ENCODE data around the genes IRX3, GNAO1 and NUDT21.

DNA sequence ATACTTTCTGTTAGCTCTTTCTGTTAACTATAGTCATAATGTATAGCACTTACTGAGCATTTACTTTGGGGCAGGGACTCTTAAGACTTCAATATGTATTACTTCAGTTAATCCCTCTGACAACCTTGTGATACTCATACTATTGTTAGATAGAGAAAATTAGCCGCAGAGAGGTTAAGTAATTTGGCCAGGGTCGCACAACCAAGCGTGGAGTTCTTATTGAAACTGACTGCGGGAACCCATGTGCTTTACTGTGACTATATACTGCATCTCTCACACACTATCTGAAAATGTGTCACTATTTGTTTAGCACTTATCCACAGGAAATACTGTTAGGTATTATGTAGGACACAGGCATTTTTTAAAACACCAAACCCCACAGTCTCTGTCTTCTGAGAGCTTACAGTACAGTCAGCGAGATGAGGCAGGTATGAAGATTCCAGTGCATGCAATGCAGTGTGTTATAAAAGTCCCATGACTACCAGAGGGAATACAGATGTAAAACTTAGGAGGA lies 11.2 kb downstream of the RBL2 start:
- PRO-cap, result no peak
- RAMPAGE, long total RNA, 4 experiments, result no peak in any of the 4 experiments

- PRO-cap, result no peak
- RAMPAGE, long total RNA, 4 experiments, result no peak in any of the 4 experiments
Measured at GRCh38 chr16:53822907-53823583, 119.1 kb downstream of the FTO start.

- PRO-cap, result no peak
- RAMPAGE, long total RNA, 4 experiments, result no peak in any of the 4 experiments
Measured at GRCh38 chr16:54063209-54064046, 223.2 kb downstream of the IRX3 start.

DNA sequence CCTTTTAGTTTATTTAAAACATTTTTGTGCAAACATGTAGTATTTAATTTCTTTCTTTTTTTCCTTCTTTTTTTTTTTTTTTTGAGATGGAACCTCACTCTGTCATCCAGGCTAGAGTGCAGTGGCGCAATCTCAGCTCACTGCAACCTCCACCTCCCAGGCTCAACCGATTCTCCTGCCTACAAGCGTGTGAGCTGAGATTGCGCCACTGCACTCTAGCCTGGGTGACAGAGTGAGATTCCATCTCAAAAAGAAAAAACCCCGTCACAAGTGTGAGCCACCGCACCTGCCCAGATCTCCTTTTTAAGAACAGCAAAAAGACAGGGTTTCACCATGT lies 161.5 kb downstream of the IRX3 start:
- PRO-cap, result no peak
- RAMPAGE, long total RNA, 4 experiments, result no peak in any of the 4 experiments

DNA sequence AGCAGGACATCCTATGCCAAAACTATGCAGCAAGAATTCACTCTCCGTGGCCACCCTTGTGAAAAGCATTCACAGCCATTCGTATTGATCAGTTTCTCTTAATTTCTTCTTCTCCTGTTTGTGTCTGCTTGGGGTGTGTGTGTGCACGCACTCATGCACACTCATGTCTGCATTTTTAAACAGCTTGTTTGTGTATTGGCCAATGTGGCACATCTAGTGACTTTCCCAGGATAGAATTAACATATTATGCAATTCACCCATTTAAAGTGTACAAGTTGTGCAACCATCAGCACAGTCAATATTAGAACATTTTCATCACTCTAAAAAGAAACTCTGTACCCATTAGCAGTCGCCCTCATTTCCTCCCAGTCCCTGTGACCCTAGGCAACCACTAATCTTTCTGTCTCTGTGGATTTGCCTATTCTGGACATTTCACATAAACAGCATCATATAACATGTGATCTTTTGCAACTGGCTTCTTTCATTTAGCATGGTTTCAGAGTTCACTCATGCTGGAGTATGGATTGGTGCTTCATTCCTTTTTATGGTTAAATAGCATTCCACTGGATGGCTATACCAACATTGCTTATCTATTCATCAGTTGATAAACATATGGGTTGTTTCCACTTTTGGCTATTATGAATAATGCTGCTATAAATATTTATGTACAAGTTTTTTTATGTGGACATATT lies 20.1 kb downstream of the IRX3 start:
- PRO-cap, result no peak
- RAMPAGE, long total RNA, 4 experiments, result no peak in any of the 4 experiments

DNA sequence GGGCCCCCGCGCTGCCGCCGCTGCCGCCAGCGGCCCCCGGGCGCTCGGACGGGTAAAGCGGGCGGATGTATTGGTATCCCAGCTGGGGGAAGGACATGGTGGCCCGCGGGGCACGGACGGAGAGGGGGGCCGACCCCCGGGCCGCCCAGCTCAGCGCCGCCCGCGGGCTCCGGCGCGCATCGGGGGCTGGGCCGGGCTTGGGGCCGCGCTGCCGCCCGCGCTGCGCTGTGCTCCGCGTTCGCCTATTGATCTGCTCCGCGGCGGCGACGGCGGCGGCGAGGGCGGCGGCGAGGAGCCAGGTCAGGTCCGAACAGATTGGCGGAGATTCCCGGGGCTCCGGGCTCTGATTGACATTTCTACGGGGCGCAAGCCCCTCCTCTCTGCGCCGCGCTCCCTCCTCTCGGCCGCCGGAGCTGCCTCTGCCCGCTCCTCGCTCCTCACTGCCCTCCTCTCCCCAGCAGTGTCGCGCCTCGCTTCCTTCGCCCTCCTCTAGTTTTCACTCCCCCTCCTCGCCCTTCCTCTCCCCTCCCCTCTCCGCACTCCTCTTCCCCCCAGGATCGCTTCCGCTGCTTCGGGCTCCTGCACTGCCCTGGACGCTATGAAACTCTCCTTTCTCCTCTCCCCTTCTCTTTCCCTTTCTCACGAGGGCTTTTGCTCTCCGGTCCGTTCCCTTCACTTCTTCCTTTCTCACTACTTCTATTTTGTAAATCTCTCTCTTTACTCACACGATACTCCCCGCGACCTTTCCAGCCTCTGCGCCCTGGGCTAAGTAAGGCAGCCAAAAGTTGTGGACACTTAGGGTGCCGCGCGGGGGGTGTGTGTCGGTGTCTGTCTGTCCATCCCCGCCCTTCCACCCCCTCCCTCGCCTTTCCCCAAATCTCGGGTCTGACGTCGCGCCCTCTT lies at the start of gene IRX3:
Gene IRX3 (minus strand): TSS at position 834 of the 903 bp plus-strand sequence.
- PRO-cap, result bidirectional peak, plus-strand start at position 440 of the sequence, minus-strand start at position 462 of the sequence; bidirectional peak, plus-strand start outside the sequence, minus-strand start at position 692 of the sequence
- RAMPAGE, long total RNA, 4 experiments, result start-site peak on the plus strand in 1 of 4 experiments, centred at position 22 of the sequence, 12 reads per replicate; start-site peak on the minus strand in 4 of 4 experiments, centred at positions 732 to 838 of the sequence, 302 to 2,482 reads per replicate

- PRO-cap, result no peak
- RAMPAGE, long total RNA, 4 experiments, result no peak in any of the 4 experiments
Measured at GRCh38 chr16:54360910-54361168, 74.3 kb upstream of the IRX3 start.

GRCh38 chr16:54431311-54431723 lies 144.7 kb upstream of the IRX3 start:
- PRO-cap, result no peak
- RAMPAGE, long total RNA, 4 experiments, result no peak in any of the 4 experiments

DNA sequence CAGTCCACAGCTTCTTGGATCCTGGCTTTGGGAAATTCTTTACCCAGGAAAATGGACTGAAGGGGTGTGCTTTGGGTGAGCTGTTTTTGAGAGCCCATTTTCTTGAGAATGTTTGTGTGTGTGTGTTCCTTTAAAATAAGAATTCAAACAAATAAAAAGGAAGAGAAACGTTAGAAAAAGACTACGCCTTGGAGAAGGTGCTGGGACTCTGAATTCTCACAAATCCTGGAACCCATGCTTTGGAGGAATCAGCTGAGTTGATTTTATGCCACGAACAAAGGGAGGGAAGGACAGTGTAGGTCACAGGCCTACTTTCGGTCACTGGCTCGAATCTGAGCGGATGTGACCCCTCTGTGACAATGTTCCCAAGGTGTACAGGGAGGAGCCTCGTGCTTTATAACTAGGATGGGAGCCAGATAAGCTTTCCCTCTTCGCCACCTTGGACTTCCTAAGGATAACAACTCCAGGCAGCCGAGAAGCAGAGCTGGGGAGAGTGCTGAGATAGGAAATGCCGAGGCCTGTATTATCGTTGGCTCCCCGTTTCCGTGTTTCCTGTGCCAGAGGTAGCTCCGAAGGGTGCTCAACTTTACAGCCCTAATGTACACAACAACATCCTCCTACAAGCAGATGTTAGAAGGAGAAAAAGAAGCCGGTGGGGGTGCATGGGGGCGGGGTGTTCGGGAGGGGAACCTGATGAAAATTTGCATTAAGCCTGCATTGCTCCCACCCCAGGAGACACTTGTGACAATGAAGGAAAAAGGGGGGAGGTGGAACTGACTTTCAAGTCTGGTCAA lies 217.7 kb upstream of the IRX3 start:
- PRO-cap, result no peak
- RAMPAGE, long total RNA, 4 experiments, result no peak in any of the 4 experiments

GRCh38 chr16:54540775-54541383 lies 254.3 kb upstream of the IRX3 start:
- PRO-cap, result no peak
- RAMPAGE, long total RNA, 4 experiments, result no peak in any of the 4 experiments

DNA sequence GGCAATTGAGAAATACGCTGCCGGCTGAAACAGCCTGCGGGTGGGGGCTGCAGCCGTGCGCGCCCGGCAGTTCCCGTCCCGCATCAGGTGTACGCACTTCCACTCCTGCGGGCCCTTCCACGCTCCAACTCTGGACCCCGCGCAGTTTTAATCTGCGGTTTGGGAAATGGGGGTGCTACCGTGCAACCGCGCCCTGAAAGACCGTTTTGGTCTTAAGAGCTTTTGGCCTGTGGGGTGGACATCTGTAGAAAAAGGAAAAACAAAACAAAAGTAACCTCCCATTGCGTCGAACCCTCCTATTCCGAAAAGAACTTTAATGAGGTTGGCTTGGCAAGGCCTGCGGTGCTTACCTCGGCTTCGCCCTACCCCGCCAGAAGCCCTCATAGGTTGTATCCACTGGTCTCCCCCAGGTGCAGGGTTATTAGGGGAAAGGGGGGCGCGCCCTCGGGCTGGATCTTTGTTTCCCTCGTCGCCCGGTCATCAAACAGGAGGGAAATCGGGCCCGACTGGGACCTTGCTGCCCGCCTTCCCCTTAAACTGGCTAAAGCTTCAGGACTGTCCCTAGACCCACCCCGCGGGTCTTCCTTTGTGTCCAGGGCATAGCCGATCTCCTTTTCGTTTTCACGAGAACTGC lies 7.3 kb downstream of the IRX5 start:
- PRO-cap, result unidirectional peak, plus-strand start at position 69 of the sequence
- RAMPAGE, long total RNA, 4 experiments, result no peak in any of the 4 experiments

DNA sequence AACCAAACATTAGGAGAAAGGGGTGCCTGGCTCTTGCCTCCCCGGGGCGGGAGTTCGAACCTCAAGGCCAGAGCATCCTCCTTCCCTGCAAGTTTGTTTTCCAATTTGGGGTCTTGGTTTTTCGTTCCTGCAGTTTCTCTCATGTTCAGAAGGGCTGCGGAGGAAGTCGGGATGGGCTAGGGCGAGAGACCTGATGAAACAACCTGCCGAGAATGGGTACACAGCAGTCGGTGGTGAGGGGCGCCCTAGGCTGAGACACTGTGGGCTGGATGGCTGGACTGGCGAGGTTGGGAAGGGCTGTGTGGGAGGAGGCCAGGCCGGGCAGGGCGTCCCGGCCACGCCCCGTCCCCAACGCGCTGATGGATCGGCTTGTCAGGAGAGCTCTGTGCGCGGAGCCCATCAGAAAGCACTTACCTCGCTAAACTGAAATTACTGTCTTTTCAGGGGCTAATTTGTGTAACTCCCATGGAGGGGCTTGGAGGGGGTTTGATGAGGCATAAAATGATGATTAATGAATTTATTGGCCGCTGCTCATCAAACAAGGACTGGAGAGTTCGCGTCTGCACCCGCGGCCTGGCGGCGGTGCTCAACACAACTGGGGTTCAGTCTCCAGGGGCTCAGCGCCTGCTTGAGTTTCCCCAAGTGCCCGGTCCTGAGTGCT lies 8.9 kb downstream of the IRX5 start:
- PRO-cap, result unidirectional peak, minus-strand start at position 280 of the sequence
- RAMPAGE, long total RNA, 4 experiments, result no peak in any of the 4 experiments

DNA sequence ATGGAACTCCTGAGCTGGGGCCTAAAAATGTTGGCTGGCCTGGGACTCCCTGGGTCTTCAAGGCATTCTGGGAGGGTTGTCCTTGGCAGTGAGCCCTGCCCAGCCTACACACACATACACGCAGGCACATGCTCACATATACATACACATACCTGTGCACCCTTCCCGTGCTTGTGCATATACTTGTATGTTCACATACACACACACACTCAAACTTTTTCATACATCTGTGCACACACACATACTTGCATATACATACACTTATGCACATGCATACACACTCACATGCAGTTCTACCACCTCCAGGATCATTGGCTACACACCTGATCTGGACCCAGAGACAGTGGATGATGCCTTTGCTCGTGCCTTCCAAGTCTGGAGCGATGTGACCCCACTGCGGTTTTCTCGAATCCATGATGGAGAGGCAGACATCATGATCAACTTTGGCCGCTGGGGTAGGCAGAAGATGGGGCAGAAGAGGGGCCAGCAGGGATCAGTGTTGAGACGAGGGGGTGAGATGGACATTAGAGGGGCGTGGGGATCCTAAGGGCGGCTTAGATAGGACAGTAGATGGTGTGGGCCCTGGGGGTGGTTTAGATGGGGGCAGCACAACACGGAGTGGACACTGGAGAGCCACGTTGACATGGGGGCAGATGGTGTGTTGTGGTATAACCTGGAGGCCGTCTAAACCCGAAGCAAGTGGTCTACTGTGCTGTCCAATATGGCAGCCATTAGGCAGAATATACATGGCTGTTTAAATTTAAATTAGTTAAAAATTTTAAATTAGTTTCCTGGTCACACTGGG lies 4.9 kb downstream of the MMP2 start:
- PRO-cap, result no peak
- RAMPAGE, long total RNA, 4 experiments, result start-site peak on the plus strand in 2 of 4 experiments, centred at positions 364 to 389 of the sequence, 20 to 72 reads per replicate

GRCh38 chr16:55557086-55557577 lies 9.4 kb upstream of the CAPNS2 start:
- PRO-cap, result no peak
- RAMPAGE, long total RNA, 4 experiments, result start-site peak on the plus strand in 2 of 4 experiments, at chr16:55557432-55557539 at its widest, 8 to 10 reads per replicate

DNA sequence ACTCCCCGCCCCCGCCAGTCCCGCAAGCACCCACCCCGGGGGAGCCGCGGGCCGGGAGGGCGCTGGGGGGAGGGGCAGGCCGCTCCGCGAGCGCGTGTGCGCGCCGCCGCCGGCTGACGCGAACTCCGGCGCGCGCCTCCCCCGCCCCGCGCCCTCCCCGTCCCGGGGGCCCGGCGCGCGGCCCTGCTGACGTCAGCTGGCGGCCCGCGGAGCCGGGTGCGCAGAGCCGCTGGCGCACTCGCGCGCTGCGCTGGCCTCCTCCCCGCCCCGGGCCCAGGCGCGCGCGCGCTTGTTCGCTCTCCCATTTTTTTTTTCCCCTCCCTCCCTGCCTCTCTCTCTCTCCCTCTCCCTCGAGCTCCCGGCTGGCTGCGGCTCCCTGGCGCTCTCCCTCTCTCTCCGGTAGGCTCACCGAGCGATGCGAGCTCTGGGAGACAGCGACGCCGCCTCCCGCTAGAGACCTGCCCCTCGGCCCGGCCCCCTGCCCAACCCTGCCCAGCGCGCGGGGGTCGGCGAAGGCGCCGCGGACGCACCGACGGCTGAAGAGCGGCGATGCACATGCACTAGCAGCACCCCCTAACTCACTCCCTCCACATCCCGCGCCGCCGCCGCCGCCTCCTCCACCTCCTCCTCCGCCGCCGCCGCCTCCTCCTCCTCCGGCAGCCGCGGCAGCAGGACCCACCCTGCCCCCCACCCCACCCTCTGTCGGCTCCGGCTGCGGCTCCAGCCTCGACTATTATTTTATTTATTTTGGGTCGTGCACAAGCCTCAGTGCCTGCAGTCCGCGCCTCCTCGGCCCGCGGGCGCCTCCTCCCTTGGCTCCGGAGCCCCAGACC lies at the start of gene GNAO1:
Gene GNAO1 (plus strand): TSS at position 336 of the 833 bp plus-strand sequence.
- PRO-cap, result bidirectional peak, plus-strand start at position 189 of the sequence, minus-strand start outside the sequence
- RAMPAGE, long total RNA, 4 experiments, result start-site peak on the plus strand in 2 of 4 experiments, centred at positions 305 to 700 of the sequence, 7 to 8 reads per replicate

DNA sequence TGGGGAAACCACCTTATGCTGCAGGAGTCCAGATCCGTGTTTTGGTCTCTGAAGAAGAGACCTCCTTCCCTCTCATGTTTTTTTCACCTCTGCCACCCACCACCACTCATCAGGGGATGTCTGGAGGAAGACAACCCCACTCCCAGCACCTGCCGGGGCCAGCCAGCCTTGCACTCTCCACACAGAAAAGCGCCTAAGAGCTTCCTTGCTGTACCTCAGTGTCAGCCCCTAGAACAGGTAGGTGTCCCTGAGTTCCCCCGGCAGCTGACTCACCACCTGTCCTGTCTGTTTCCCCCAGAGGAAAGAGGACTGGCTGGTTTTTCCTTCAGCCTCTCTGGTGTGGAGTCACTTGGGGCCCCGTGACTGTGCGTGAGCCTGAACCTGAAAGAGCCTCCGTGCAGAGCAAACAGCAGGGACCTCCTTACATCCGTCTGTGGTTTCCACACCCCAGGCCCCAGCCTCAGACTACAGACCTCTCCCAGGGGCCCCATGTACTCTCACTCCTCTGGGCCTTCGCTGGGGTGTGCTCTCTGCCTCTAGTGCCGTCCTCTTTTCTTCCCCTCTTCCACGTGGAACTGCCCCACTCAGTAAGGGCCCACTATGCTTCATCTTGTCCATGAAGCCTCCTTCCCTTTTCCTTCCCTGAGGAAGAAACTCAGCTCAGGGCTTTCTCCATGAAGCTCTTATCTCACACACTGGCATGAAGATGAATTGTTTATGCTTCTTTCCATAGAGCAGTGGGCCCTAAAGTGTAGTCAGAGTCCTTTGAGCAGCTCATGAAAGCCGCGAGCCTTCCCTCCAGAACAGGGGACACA lies 87.9 kb downstream of the GNAO1 start:
- PRO-cap, result no peak
- RAMPAGE, long total RNA, 4 experiments, result no peak in any of the 4 experiments

- PRO-cap, result no peak
- RAMPAGE, long total RNA, 4 experiments, result no peak in any of the 4 experiments
Measured at GRCh38 chr16:56385767-56386462, 39.4 kb downstream of the AMFR start.

- PRO-cap, result bidirectional peak, plus-strand start at chr16:56451512, minus-strand start at chr16:56451351
- RAMPAGE, long total RNA, 4 experiments, result start-site peak on the minus strand in 3 of 4 experiments, at chr16:56451326-56451335 at its widest, 166 to 232 reads per replicate
Measured at GRCh38 chr16:56450626-56451427, at the start of gene NUDT21. NUDT21 (minus strand) TSS chr16:56451332.

DNA sequence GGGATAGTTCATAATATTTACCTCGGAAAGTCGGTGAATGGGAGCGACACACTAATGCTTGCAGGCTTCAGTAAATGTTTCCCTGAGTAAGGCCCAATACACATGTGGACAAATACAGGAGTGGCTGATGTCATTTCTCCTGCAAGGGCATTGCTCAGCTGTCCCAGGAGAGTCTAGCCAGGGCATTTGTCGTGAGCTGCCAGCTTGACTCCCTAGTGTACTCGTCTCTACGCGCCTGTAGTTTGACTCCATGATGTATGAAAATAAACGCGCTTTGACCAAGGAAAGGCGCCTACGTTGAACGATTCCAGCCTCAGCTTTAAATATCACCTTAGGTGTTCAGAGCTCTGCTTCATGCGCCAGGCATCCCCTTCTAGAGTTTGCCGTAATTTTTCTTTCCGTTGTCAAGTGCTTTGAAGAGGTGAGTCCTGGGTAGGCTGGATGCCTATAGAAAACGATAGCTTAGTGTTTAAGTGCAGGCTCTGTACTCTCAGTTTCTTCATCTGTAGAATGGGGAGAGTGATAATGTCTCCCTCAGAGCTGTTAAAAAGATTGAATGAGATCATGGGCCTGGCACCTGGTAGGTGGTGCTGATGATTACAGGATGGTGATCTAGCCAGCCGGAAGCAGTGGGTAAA lies 894 bp downstream of the OGFOD1 start:
- PRO-cap, result no peak
- RAMPAGE, long total RNA, 4 experiments, result no peak in any of the 4 experiments

GRCh38 chr16:56551746-56552393 lies 13.0 kb upstream of the MT4 start:
- PRO-cap, result no peak
- RAMPAGE, long total RNA, 4 experiments, result no peak in any of the 4 experiments

Measured in suprapubic skin (tissue), 4 donors.